LHCN-M2 (cell line): ENCODE results near the gene QSOX1.

DNA sequence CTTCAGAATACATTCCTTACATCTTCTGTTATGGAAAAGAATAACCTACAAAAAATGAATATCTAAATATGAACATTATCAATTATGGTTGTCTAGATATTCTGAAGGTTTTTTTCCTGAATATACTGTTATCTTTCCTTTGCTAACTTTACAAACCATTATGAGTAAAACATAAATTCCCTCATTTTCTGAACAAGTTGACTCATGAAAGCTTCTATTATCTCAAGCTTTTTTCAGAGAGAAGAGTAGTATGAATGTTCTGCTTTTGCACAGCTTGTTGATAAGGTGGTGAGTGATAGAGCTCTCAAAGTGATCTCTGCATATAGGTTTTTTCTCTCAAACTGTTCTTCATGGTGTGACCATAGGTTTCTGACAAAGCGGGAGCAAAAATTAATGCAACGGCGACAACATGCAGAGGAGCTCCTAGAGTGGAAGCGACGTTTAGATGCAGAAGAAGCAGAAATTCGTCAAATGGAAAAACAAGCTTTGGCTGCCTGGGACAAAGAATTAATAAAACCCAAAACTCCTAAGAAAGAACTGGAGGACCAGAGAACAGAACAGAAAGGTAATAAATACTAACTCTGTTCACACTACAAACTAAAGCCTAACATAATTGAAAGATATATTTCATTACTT lies 79.9 kb upstream of the QSOX1 start:
- RAMPAGE, long total RNA: no peak

DNA sequence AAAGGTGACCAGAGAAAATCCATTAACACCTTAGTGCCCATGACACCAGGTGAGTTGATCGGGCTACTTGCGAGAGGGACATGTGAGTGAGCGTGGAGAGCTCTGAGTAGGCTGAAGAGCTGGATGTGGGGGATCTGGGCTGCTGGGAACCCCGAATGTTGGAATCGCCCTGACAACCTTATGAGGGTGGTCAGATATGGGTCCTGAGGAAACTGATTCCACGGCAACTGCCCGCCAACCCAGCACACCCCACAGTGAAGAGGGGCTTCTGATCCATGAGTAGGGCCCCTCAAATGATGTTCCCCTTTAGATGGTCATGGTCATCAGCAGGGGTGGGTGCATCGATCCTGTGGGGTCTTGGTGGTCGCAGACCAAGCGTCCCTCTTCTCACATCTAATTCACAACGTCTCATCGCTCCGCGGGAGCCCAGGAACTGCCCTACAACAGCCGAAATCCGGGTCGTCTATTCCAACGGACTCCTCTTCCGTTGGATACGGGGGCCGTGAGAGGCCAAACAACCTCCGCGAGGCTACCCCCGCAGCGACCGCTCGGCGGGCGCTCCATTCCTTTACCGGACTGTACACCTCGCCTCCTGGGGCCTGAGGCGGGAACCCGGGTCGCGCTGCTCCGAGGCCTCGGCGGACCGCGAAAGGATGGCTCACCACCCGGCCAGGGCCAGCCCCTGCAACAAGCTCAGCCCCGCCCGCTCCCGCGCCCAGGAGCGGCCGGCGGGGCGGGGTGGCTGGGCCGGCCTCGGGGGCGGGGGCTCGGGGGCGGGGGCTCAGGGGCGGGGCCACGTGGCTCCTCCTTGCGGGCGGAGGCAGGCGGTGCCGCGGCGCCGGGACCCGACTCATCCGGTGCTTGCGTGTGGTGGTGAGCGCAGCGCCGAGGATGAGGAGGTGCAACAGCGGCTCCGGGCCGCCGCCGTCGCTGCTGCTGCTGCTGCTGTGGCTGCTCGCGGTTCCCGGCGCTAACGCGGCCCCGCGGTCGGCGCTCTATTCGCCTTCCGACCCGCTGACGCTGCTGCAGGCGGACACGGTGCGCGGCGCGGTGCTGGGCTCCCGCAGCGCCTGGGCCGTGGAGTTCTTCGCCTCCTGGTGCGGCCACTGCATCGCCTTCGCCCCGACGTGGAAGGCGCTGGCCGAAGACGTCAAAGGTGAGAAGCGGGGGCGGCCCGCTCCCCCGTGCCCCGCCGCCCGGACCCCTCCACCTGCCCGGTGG lies at the start of gene QSOX1:
Gene QSOX1 (plus strand): TSS at position 853 of the 1,221 bp plus-strand sequence.
- RAMPAGE, long total RNA: no peak

GRCh38 chr1:180157329-180158102 lies 2.8 kb downstream of the QSOX1 start:
- RAMPAGE, long total RNA: no peak

- RAMPAGE, long total RNA: no peak
These were observed 3.6 kb downstream of the QSOX1 start for GRCh38 chr1:180158103-180158810.

GRCh38 chr1:180178524-180179082 lies 23.9 kb downstream of the QSOX1 start:
- RAMPAGE, long total RNA: no peak

DNA sequence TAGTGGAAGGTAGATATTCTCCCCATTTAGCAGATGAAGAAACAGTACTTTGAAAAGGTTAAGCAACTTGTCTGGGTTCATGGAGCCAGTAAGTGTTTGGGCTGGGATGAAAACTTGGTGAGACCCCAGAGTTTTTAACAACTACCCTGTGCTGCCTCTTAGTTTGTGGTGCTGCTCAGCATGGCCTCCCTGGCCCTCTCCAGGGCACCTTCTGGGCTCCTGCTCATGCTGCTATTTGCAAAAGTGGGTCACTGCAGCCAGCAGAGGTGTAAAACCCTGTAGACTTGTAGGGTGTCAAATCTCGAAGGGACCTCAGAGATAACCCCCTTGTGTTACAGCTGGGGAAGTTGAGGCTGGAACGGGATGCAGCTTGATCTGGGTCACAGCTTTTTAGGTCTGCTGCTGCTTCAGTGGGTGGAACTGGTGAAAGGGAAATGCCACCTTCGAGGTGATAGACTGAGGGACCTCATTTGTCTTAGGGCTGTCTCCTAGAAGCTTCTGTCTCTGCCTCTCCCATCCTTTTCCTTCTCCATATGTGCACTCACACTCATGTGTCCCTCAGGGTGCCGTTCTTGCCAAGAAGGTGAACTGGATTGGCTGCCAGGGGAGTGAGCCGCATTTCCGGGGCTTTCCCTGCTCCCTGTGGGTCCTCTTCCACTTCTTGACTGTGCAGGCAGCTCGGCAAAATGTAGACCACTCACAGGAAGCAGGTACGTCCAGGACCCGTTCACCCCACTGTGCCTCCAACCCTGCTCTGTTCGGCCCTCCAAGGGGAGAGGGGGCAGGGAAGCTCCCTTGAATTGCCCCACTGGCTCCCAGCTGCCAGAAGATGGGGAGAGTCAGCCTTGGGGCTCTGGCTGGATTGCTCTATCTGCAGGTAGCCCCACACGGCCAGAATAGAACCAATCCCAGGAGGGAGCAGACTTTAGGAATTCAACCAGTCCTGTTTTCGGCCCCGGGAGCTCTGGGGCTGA lies 35.5 kb downstream of the QSOX1 start:
- RAMPAGE, long total RNA: no peak

DNA sequence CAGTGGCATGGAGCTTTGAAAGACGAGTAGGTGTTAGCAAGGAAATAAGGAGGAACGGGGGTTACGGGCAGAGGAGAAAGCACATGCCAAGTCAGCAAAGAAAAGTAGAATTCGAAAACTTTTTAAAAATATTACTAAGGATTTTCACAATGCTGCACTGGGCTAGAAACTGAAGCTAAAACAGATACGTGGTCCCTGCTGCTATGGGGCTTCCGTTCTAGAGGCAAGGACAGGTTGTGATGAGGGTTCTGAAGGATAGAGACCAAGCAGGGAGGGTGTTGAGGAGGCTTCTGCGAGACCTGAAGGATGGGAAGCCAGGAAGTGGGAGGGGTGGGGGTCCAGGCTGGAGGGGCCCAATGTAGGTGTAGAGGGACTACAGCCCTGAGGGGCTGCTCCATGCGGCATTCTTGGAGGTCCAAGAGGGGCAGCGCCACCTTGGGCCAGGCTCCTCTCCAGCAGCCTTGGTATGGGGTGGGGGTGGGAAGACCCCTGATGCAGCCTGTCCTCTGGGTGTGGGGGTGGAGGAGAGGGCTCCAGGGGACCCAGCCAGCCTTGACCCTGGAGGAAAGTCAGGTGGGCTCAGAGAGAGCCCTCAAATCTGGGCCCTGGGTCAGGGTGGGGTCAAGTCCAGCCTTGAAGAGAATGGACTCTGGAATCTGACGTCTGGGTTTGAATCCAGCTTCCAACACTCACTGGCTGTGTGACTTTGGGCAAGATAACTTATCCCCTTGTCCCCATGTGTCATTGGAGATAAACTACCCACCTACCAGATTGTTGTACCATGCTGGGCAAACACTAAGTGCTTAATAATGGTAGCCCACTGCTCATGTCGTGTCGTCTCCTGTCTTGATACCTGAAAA lies 30.4 kb upstream of the LHX4 start:
- RAMPAGE, long total RNA: no peak

DNA sequence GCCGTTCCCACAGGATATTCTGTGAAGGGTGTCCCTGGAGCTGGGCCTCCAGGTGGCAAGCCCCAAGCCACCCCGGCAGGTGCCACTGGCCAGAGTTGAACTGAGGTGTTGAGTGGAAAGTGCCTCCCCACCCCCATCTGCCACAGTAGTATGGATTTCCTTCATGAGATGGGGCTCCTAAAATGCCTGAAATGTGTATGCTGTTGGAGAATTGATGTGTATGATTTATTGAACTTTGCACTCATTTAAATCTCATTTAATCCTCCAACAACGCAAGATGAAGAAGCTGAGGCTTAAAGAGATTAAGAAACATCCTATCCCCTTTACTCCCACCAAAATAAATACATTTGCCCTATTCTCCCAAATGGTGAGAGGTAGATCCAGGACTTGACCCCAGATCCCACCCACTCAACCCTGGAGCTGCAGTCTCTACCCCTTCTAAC lies 29.7 kb upstream of the LHX4 start:
- RAMPAGE, long total RNA: no peak

DNA sequence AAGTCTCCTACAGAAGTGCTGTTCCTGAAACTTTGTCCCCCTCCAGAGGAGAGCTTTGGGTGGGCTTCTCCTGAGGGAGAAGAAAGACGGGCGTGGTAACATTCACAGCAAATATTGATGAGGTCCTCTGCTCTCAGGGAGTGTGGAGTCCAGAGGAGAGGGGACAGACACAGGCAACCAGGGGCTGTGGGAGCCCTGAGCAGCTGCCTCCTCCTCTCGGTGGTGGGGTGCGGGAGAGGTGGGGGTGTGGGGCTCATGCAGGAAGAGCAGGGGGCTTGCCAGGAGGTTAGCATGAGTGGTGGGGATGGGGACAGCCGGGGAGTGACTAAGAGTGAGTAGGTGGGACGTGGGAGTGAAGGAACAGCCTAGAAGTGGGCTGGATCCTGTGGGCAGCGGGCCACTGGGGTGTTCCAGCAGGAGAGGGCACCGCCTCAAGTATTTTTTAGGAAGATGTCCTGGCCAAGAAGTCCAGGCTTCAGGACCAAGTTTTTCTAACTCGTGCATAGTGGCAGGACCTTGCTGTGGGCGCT lies 19.0 kb upstream of the LHX4 start:
- RAMPAGE, long total RNA: no peak

GRCh38 chr1:180296435-180296958 lies 66.4 kb downstream of the LHX4 start:
- RAMPAGE, long total RNA: no peak

GRCh38 chr1:180502771-180503319 lies 468 bp upstream of the ACBD6 start:
- RAMPAGE, long total RNA: no peak

DNA sequence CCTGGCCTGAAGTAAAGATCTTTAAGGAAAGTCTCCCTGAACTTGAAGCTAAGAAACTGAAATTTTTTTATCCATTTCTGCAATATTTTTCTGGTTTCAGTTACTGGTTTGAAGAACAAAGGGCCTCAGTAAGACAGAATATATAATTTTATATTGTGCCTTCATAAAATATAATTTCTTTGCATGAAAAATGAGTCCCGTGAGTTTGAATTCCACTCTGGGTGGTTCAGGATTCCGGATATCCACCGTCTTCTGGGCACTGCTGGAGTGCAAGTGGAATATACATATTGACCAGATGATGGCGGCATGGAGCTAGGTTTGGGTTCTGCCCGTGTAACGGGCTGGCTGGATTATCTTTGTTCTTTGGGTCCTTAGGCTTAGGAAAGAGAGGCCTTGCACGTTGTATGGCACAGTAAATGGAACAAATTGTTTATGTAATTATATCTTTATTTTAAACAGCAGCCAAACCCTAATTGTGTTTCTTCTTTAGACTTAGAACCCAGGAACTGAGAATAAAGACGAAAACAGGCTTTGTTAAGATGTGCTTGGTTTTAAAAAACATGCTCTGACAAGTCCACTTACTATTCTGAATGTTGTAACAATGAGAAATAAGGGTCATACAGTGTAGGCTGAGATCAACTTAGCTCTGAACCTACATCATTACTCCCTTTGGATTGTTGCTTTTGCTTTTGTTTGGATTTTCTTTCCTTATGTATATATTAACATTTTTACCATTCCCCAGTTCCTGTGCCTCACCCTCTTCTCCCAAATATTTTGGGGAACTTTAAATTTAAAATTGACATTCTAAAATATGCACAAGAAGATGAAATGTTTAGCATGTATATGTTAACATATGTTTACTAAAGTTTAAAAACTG lies 13.6 kb upstream of the ACBD6 start:
- RAMPAGE, long total RNA: no peak

DNA sequence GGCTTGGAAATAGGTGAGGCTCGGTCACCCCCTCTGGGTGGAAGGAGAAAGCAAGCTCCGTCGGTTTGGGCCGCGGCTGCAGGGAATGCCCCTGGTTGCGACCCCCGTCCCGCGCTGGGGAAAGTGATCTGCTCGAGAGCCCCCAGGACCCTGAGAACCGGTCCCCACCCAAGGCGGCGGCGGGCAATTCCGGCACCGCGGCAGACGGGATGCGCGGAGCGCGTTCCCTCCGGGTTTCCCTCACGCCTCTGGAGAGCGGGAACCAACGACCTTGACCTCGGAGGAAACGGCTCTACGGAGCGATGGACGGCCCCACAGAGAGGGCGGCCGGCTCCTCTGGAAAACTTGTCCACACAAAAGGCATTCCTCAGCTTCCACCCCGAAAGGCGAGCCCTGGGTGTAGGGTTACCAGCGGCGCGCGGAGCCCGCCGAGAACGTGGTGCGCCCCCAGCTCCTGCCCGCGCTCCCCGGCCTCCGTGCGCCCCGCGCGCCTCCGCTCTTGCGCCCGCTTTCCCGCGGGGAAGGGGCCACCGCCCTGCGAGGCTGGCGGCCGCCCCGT lies 495 bp upstream of the KIAA1614 start:
- RAMPAGE, long total RNA: no peak

DNA sequence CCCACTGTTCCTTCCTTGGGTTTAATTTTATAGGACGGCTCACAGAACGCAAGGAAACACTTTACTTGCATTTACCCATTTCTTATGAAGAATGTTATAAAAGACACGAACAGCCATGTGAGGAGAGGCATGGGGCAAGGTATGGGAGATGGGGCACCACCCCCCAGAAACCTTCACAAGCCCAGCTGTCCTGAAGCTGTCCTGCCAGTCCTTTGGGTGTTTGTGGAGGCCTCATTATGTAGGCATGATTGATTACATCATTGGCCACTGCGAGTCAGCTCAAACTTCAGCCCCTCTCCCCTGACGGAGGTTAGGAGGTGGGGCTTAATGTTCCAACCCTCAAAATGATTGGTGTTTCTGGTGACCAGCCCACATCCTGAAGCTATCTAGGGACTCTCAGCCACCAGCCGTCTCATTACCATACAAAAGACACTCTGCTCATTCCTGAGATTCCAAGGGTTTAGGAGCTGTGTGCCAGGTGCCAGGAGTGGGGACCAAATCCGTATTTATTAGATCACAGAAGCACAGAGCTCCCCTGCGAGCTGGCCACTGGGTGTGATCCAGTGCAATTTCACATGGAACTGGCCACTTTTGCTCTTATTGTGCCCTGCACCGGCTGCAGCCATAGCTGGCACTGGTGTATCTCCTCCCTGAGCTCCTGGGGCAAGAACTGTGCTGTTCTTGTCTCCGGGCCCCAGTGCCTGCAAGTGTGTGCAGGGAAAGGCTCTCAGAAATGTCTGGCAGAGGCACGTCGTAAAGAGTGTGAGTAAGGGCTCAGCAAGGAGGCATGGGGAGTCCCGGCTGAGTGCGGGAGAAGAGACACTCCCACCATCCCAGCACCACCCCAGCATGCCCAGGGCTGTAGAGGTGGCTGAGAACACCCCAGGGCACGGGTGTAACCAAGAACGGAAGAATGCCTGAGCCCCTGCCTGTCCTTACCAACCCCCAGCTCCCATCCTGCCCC lies 10.5 kb downstream of the KIAA1614 start:
- RAMPAGE, long total RNA: no peak

DNA sequence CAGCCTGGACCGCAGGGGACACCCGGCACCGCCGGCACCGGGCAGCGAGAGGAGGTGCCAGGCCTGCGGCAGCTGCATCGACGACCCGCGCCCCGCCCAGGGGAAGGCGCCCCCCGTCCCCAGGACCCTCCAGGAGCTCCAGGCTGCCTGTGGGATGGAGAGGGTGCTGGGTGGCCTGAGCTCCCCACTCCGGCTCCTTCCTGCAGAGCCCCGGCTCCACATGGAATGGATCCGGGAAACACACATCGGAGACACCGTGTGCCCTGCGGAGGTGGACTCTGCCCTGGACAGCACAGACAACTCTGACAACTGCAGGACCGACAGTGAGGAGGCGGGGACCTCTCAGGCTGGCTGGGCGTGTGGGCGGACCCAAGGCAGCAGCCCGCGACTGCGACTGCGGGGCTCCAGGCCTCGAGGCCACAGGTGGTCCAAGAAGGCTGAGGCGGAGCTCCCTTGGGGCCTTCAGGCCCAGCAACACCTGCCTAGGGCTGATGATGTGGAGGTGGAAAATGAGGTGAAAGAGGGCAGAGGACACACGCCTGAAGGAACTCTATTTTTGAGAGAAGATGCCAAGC lies 22.9 kb downstream of the KIAA1614 start:
- RAMPAGE, long total RNA: no peak

GRCh38 chr1:181089003-181089403 lies 503 bp downstream of the IER5 start:
- RAMPAGE, long total RNA: no peak

DNA sequence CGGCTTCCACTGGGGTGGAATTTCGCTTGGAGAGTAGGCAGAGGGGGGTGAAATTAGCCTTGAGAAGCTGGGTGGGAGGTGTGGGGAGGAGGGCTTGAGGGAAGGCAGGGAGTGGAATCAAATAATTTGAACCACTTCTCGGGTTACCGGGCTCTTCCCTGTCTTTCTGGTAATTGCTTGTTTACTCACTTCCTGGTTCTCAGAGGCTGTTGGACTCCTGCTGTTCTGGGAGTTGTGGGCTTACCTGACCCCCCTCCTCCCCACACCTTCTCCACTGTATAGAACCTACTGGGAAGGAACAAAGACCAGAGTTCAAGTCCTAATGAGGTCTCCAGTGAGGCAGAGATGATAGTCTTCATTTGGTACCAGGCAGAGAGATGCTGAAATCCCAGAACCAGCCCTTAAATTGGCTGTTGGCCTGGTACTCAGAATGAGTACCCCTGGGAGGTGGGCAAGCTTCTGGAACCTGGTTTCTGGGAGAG lies 13.5 kb downstream of the IER5 start:
- RAMPAGE, long total RNA: no peak

GRCh38 chr1:181104476-181105503 lies 16.3 kb downstream of the IER5 start:
- RAMPAGE, long total RNA: no peak

DNA sequence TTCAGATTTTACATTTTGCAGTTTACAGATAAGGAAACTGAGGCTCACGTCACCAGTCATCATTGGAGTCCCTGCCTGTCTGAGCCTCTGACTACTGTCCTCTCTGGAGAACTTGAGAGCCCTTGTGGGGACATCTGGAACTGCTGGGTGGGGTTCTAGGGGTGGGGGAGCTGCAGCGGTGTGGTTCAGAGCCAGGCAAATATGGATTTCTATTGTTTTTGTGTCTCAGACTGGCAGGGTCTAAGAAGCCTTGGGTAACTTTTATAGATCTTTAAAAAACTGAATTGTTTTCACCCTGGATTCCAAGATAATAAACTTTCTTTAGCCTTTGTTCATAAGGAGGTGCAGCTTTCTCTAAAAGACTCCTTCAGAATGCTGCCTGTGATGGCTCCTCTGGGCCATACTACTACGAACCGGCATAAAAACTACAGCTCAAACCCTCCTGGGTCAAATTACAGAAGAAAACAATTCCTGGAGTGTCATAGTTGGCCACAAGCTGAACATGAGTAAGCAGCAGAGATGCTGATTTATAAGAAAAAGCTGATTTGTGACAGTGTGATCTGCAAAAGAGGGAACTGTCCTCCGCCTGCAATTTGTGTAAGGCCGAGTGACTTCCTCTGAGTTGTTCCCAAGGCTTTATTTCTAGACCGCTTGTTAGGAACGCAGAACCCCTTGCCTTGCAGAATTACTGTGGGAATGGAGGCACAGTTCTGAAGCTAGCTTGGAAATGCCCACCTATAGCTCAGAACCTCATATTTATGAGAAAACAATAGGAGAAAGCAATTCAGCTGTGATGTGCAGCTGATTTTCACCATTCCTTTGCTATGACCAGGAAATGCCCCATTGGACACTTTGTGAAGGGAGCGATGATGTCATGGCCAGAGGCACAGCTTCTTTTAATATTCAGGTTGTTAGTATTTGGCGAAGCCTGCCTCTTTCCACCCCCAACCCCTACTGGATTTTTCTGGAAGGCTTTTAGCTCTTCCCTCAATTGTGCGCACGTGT lies 47.2 kb downstream of the IER5 start:
- RAMPAGE, long total RNA: no peak

DNA sequence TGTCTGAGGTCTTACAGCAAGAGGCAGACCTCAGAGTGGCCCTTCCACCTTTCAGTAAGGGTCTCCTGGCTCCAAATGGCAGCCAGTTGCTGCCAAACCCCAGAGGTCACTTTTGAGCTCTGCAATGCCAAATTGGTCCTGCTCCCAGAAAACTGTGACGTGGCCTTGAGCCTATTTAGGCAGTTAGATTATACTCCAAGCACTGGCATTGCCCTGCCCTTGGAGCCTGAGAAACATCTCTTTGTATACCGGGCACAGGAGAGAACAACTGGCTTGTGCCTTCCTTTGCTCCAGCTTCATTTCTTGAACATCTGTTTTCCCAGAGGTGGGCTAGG lies 134.5 kb downstream of the IER5 start:
- RAMPAGE, long total RNA: no peak